Left lobe of liver (tissue), 1 donor: ENCODE results near the gene KCNE1.

- PRO-cap, result no peak
These were observed 125.5 kb downstream of the MRPS6 start for GRCh38 chr21:34198777-34199298.

GRCh38 chr21:34204444-34204690 lies 131.0 kb downstream of the MRPS6 start:
- PRO-cap, result no peak

DNA sequence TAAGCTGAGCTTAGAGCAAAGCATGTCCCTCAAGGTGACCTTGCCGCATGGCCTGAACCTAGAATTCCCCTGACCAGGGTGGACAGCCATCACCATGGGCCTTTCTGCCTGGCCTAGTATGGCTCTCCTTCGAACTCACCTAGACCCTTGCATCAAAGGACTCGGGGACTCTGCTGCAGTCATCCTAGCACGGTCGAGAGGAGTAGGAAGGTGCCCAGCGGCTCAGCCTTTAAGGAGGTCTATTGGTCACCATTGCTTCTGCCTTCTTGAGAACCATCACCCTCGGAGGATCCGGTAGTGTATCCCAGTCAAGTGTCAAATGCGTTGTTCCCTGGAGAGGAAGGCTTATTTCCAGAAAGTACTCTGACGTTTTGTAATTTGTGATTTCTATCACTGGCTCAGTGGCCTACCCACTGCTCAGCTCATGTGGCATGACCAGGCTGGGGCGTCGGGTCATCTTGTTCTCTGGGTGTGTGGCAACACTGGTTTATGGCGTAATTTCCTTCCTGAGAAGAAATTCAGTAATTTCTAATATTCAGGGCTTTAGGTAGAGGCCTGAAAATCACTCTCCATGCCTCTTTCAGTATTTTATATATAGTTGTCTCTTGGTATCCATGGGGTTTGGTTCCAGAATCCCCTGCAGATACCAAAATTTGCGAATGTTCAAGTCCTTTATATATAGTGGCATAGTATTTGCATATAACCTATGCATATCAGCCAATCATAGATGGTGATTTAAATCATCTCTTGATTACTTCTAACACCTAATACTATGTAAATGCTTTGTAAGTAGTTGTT lies at the start of gene KCNE1:
Gene KCNE1 (minus strand): TSS at position 323 of the 798 bp plus-strand sequence.
- PRO-cap, result bidirectional peak, plus-strand start at position 461 of the sequence, minus-strand start at position 321 of the sequence

- PRO-cap, result no peak
These were observed 5.7 kb upstream of the KCNE1 start for GRCh38 chr21:34517480-34518284.

GRCh38 chr21:34592005-34592622 lies 22.8 kb downstream of the RCAN1 start:
- PRO-cap, result no peak

- PRO-cap, result no peak
These were observed 18.3 kb downstream of the RCAN1 start for GRCh38 chr21:34596518-34597192.

GRCh38 chr21:34697725-34698527 lies 29.1 kb downstream of the CLIC6 start:
- PRO-cap, result no peak

GRCh38 chr21:34736798-34737422 lies 68.1 kb downstream of the CLIC6 start:
- PRO-cap, result no peak

GRCh38 chr21:34795450-34796285 lies 126.9 kb downstream of the CLIC6 start:
- PRO-cap, result bidirectional peak, plus-strand start at chr21:34795741, minus-strand start at chr21:34795530

DNA sequence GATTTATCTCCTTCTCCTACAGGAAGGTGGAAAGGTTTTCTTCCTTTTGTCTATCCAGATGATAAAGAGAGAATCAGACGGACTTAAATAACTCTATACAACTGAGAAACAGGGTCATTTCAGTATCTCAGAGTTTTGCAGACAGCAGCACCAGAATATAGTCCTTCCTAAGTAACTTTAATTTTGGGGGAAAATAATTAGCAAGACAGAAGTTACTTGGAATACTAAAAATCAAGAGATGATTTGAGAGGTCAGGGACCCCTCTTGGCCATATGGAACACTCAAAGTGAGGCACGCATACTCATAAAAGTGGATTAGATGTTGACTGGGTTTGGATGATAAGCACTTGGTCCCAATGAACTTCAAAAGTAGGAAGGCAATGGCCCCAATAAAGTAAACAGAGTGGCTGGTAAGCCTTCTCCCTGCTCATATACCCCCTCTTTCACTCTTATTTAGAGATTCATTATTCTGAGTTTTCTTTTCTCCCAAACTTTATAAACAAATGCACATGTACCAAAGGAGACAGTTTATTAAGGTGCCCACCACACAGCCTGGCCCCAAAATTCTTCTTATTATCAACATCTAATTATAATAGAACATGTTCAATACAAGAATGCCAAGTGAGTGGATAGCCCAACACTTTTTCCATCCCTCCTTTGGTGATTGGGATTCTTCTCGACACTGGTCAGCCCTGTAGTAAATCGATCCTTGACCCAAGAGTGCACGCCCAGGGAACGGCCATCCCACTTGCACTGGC lies 161.3 kb downstream of the CLIC6 start:
- PRO-cap, result no peak

- PRO-cap, result no peak
These were observed 171.9 kb downstream of the CLIC6 start for GRCh38 chr21:34840616-34841202.

DNA sequence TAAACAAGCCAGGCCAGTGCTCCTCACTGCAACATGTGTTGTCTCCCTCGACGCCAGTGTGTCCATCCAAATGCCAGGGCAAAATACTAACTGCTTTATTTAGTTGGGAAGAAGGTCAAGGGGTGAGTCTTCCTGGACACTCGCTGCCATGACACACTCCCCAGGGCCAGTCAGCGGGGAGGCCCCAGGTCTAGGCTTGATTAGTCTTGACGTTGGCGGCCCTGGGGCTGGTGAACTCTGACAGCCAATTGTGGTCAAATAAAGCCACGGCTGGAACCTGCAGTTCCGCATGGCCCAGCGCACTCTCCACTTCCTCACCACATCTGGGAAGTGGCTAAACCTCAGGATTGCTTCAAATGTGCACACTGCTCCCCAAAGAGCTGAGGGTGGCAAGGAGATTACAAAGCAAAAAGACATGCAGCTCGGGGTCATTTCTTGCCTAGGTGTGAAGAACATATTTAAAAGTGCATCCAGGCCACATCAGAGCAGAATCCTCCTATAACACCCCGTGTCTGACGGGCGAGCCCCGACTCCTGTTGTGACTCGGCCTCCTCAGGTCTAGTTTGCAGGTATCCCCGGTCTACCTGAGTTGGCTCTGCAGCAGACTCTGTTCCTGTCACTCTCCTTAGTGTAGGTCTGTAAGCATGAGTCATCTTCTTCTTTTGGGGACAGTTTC lies 183.5 kb downstream of the RUNX1 start:
- PRO-cap, result no peak

DNA sequence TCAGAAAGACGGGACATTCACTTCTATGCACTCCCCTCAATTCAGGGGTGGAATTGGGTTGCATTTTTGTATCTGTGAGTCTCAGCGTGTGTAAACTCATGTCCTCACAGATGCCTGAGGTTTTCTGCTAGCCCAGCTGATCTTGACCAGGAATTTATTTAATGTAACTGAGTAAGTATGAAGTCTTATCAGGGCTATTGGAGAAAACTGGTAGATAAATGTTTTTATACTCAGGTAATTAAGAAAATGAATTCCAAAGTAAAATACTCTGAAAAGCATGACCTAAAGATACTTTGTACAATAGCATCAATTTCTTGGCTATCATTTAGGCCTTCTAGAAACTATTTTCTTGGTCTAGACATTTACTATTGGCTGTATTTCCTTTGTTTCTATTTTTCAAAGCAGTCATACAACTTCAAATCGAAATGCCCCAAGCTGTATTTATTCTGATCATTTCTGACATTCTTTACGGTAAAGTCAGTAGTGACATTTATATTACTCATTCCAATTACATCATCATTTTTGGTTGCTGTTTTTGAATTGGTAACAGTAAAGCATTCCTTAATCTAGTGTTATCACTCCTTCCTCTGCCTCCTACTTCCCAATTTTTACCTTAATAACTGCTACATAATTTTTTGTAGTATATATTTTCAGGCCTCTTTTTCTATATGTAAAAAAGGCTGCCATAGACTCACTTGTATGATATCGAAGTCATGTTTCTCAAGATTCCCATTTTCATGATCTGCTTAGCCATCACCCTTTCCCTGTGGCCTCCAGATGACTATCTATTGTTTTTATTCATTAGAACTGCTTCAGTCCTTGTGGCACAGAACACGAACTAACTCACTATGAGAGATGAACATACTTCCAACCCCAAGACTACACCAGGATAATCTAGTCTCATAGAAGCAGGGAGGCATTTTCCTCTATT lies 167.3 kb downstream of the RUNX1 start:
- PRO-cap, result no peak

- PRO-cap, result no peak
These were observed 163.1 kb downstream of the RUNX1 start for GRCh38 chr21:34885812-34886632.

GRCh38 chr21:35027877-35028871 lies 20.9 kb downstream of the RUNX1 start:
- PRO-cap, result no peak

DNA sequence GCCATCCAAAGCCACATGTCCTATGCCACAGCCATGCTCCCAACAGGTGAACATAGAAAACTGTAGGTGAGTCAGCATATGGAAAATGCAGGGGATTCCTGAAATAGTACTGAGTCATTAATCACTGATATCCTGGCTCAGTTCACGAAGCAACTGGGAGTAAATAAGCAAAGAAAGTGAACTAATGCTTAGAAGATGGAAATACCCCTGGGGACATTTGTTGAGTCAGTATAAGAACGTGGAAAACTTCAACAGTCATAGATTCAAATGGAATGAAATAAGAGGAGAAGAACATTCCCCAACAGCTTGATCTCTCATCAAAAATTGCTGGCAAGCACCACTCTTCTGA lies 148.9 kb upstream of the RUNX1 start:
- PRO-cap, result no peak

GRCh38 chr21:35211636-35212040 lies 162.5 kb upstream of the RUNX1 start:
- PRO-cap, result no peak

DNA sequence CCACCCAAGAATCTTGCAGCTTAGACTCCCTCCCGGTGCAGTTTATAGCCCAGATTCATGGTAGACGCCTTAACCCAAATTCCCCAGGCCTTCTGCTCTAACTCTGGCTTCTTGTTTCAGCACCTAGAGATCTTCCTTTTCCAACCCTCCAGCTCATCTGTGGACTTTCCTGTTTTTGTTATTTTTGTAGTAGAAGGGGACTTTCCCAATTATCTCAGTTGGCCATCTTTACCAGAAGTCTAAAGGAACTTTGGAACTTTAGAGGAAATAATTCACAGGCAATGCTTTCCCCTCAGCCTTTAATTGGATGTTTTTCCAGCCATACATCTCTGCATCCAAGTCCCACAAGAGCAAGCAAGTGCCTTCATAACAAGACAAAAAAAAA lies 377.5 kb downstream of the SETD4 start:
- PRO-cap, result no peak

DNA sequence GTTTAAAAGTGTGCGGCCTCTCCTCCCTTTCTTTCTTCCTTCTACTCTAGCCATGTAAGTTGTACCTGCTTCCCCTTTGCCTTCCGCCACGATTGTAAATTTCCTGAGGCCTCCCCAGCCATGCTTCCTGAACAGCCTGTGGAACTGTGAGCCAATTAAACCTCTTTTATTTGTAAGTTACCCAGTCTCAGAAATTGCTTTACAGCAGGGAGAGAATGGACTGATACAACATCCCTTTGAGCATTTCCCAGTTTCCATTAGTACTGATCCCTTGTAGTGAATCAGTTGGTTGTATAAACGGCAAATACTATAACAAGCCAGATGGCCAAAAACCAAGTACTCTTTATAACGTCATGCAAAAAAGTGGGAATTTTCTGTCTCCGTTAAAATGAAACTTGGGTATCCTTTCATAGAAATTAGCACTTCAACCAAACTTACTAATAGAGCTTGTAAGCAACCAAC lies 10.2 kb downstream of the CBR1 start:
- PRO-cap, result unidirectional peak, minus-strand start at position 265 of the sequence

DNA sequence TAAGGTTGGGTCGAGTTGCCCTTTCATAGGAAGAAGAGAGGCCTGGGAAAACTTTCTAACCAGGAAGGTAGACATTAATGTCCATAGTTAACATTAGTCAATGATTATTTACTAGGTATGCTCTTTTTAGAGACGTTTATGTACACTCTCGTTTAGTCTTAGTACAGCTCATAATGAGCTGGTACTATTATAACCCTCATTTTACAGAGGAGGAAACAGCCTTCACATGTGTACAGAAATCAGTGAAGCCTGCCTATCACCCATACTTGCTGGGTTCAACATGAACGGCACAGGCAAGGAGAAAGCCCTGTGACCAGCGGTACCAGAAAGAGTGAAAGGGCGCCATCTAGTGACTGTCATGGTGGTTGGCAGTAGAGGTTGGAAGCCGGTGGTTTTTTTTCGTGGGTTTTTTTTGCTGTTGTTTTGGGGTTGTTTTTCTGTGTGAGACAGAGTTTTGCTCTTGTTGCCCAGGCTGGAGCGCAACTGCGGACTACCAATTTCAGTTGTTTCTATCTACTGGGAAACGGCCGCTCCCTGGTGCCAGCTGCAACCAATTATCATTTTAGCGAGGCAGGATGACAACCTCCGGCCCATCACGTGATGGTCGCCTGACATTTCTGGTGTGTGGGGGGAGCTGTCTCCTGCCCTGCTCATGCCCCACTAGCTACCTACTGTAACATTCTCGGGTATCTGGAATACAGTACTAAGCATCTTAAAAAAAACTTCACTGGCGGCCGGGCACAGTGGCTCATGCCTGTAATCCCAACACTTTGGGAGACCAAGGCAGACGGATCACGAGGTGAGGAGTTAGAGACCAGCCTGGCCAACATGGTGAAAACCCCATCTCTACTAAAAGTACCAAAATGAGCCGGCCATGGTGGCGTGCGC lies 22.0 kb upstream of the CBR3 start:
- PRO-cap, result bidirectional peak, plus-strand start at position 611 of the sequence, minus-strand start at position 552 of the sequence